ENCODE results near the genes ZDHHC11 and BRD9.

DNA sequence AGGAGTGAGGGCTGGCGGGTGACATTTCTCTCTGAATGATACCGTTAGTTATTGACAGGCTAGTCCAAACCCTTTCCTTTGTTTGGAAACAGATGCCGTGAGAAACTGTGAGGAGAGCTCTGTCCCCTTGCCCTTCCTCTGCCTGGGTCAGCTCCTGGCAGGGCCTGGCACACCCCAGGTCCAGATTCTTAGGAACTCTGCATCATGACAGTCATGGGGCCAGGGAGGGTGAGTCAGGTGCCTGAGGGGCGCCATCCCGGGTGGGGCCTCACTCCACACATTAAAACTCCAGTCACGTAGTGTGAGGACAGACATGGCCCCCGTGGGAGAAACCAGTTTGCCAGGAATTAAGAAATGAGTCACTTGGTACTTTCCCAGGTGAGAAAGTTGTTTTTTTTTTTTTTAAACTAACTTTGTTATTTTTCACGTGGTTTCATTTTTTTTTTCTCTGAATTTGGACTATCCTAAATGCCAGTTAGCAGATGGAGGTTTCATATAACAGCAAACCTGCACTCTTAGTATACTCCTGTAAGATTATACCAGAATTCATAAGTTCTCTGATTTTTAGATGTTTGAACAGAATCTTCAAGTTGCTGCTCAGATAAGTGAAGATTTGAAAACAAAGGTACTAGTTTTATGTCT is 15.9 kb downstream of the EXOC3 start:
- PRO-cap: no peak
- CAGE, long polyA plus RNA: no peak

DNA sequence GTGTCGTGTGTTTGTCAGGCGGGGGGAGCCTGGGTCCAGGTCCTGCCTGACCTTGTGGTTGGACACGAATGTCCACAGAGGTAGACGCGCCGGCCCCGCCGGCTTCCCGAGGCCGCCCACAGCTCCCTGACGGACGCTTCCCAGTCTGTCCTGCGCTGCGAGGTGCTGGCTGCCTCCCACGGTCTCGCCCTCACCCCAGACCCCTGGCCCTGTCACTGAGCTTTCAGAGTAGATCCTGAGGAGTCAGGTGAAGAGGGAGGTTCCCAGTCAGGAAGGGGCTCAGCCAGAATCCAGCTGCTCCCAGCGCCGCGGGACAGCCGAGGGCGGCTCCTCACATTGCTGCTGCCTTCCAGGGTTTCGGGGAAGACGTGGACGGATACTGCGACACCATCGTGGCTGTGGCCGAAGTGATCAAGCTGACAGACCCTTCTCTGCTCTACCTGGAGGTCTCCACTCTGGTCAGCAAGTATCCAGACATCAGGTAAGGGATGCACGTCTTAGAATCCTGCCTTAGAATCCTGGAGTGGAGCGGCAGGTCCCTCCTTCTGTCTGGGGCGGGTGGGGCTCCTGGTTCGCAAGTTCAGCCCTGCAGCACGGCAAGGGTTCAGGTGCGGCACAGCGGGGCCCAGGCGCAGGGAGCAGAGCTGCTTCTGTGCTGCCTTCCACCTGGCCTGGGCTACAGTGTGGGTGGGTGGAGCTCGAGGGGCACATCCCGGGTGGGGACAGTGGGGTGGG is 22.6 kb downstream of the EXOC3 start:
- PRO-cap: no peak
- CAGE, long polyA plus RNA: no peak

- PRO-cap: no peak
- CAGE, long polyA plus RNA: no peak
Observed at GRCh38 chr5:473716-474705, 31.0 kb downstream of the EXOC3 start.

GRCh38 chr5:514601-515678 is 9.3 kb downstream of the SLC9A3 start:
- PRO-cap: no peak
- CAGE, long polyA plus RNA: no peak

DNA sequence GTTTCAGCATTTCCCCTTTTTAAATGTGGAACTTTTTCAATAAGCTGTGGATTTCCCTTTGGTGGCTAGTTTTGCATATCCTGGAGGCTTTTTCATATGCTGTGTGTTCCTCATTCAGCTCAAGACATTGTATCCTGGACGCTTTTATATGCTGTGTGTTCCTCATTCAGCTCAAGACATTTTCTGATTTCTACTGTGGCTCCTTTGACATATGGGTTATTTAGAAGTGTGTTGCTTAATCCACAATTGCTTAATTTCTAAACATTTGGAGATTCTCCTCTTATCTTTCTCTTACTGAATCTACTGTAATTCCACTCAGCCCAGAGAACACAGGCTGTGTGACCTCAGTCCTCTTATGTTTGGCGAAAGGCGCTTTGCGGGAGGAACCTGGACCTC is 5.8 kb upstream of the SLC9A3 start:
- PRO-cap: unidirectional peak, plus-strand start at position 127 of the sequence
- CAGE, long polyA plus RNA: no peak

DNA sequence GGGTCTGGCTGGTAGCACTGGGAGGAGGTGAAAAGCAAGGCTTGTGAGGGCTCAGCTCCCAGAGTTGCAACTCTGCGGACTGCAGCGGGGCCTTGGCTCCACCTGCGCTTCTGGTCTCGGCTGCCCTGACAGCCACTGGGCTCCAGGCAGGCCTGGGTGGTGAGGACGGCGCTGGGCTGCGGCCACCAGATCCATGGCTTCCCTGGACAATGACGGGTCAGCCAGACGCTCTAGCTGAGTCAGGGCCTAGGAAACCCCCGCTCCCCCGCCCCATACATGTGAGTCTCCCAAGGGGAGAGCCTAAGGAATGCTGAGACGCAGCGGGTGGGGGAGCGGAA is 31.7 kb upstream of the SLC9A3 start:
- PRO-cap: no peak
- CAGE, long polyA plus RNA: no peak

- PRO-cap: no peak
- CAGE, long polyA plus RNA: no peak
Observed at GRCh38 chr5:646508-647070, 34.4 kb downstream of the CEP72 start.

GRCh38 chr5:672644-673346 is 20.4 kb downstream of the TPPP start:
- PRO-cap: bidirectional peak, plus-strand start at chr5:673039, minus-strand start at chr5:672779
- CAGE, long polyA plus RNA: no peak

GRCh38 chr5:777203-777997 is 7.1 kb downstream of the ZDHHC11B start:
- PRO-cap: no peak
- CAGE, long polyA plus RNA: no peak

GRCh38 chr5:850486-851053 is at the start of gene ZDHHC11:
ZDHHC11 (minus strand) TSS chr5:850986.
- PRO-cap: no peak
- CAGE, long polyA plus RNA: no peak

DNA sequence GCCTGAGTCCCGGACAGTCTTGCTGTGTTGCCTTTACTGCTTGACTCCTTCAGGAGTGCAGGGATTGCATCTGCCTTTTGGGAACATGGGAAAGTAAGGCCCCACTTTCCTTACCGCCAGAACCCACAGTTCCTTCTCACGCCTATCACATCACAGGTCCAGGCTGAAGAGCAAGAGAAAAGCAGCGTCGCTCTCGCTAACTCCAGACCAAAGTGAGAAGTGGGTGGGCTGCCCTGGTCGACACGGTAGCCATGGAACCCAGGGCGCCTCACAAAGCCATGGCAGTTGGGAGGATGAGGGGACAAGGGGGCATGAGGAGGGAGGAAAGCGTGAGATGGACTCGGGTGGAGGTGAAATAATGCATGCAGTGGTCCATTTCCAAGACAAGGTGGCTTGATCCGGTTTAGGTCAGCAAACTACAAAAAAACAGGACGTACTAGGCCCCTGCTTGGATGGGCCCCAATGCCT is 8.0 kb upstream of the ZDHHC11 start:
- PRO-cap: no peak
- CAGE, long polyA plus RNA: no peak

GRCh38 chr5:892149-893105 is at the start of gene BRD9:
BRD9 (minus strand) TSS chr5:892801.
- PRO-cap: bidirectional peak, plus-strand start at chr5:892586, minus-strand start at chr5:892539; bidirectional peak, plus-strand start at chr5:892855, minus-strand start at chr5:892801
- CAGE, long polyA plus RNA: no peak

- PRO-cap: no peak
- CAGE, long polyA plus RNA: no peak
Observed at GRCh38 chr5:926325-926635, 33.6 kb downstream of the TRIP13 start.

GRCh38 chr5:948219-948876 is 55.7 kb downstream of the TRIP13 start:
- PRO-cap: no peak
- CAGE, long polyA plus RNA: no peak

DNA sequence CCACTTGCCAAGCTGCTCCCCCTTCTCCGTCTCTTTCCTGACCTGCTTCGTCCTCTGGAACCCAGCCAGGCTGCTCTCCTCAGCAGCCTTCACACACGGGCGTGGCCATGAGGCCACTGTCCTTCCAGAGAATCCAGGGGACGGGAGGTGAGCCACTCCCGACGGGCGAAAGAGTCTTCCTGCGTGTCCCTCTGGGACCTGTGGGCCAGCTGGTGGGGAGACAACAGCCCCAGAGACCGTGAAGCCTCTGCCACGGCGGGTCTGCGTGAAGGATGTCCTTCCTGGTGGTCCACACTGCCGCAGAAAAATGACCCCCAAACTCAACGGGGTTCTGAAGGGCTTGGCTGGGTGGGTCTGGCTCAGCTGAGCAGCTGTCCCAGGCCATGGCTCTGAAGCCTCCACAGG is 47.5 kb upstream of the NKD2 start:
- PRO-cap: no peak
- CAGE, long polyA plus RNA: no peak

DNA sequence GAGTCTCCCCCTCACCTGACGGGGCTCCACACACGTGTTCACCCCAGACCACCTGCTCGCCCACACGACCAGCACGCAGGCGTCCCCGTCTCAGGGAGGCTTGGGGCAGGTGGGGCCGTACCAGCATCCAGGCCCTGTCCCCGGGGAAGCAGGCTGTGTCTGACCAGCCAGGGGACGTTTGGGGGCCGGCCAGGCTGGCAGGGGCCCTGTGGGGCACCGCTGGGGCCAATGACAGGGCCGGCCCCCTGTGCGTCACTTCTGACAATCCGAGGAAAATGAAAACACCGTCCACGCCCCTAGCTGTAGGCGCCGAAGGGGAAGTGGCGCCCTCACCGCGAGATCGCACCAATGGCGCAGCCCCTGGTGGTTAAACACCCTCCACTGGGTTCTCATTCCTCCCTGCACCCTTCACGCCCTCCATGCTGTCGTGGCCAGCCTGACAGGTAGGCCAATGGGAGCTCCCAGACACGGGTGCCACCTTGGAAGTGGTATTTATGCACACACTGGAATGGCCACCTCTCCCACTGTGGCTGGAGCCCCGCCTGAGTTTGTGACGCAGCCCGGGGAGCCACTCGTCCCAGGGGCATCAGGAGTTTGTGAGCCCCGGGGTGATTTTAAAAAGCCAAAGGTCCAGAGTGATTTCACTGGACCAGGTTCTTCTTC is 49.5 kb downstream of the NKD2 start:
- PRO-cap: no peak
- CAGE, long polyA plus RNA: no peak

DNA sequence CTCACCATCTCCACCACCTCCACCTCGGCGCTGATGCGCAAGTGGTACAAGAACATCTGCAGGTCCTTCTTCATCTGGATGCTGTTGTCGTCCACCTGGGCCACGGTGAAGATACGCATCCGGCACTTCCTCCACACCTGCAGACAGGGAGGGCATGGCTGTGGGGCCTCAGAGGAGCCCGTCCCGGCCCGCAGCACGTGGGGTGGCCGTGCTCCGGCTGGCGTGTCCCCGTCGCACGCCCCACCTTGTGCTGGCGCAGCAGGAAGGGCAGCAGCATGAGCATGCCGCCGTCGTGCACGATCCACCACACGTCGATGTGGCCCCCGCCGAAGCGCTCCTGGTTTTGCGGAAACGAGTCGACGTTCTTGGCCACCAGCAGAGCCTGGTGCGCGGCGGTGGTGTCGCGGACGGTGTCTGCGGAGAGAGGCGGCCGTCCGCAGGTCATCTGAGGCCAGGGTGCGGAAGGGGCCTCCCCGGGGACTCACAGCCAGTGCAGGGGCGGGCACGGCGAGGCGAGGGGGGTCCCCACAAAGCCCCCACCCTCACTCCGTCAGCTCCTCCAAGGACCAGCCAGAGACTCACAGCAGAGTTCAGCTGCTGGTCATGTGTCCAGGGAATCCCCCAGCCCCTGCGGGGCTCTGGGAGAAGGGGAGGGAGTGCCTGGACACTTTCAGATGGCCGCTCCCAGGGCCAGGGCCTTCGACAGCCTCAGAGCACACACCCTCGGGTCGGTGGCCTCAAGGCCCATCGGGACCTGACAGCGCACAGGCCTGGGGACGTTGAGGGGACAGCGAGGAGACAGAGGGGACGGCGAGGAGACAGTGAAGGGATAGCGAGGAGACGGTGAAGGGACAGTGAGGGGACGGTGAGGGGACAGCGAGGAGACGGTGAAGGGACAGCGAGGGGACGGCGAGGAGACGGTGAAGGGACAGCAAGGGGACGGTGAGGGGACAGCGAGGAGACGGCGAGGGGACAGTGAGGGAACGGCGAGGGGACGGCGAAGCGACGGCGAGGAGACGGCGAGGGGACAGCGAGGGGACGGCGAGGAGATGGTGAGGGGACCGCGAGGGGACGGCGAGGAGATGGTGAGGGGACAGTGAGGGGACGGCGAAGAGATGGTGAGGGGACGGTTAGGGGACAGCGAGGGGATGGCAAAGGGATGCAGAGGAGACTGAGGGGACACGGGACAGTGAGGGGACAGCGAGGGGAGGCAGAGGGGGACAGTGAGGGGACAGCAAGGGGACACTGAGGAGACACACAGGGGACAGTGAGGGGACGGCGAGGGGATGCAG is 47.6 kb downstream of the SLC12A7 start:
- PRO-cap: no peak
- CAGE, long polyA plus RNA: no peak

DNA sequence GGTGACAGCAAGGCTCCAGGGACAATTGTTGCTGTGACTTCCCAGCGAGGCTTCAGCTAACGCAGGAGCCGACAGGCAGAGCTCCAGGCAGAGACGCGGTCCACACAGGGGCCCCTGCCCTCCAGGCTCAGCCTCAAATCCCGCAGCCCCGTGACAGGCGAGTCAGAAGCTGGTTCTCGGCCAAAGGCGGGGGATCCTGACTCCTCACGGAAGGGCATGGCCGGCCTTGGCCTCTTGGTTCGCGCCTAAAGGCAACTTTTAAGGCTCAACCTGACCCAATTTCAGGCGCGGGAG is 21.3 kb downstream of the SLC12A7 start:
- PRO-cap: no peak
- CAGE, long polyA plus RNA: no peak

DNA sequence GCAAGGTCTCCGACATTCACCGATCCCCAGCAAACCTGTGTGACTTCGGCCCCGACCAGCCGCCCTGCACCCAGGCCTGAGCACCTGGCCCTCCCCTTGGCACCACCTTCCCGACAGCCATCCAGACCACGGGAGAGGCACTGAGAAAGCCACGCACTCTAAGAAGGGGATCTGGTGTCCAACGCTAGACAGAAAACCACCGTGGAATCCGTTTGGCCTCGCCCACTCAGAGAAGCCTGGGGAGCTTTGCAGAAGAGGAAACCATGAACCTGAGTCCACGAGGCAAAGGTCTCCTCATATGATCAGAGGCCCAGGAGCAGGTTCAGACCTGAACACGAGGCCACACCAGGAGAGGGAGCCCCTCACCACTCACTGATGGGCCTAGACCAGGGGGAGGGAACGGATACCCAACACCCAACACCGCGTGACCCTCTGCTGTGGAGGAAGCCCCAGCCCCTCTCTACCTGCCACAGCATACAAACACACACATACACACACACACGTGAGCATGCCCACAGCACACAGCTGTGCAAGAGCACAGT is 4.3 kb downstream of the SLC12A7 start:
- PRO-cap: no peak
- CAGE, long polyA plus RNA: no peak

GRCh38 chr5:1119325-1119952 is 7.6 kb upstream of the SLC12A7 start:
- PRO-cap: no peak
- CAGE, long polyA plus RNA: no peak